H4 (cell line): Measurements from ENCODE around the genes GOLGA6L6 and GABRG3.

GRCh38 chr15:20541582-20542120 is at the start of gene GOLGA6L6:
Gene GOLGA6L6, minus strand, starts transcription at chr15:20541800.
- RAMPAGE, long total RNA = no peak

- RAMPAGE, long total RNA = no peak
These were observed 158.8 kb downstream of the OR4N4 start for GRCh38 chr15:22252877-22253690.

DNA sequence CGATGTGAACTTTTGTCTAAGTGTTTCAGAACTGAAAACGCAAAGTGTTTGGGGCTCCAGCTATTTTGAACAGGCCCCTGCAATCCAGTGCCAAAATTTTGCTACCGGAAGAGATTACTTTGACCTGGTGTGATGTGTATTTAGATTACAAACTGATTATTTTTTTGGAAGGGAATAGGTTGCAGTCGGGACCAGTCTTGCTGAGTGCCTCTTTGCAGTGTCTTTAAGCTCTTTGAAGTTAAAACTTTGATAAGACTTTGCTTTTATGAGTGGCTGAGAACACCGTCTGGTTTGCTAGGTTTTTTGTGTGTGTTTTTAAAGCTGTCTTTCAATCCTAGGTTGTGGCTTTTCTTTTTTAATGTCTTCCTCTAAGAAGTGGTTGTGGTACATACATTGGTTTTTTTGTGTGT is 165.7 kb downstream of the OR4N4 start:
- RAMPAGE, long total RNA = no peak

DNA sequence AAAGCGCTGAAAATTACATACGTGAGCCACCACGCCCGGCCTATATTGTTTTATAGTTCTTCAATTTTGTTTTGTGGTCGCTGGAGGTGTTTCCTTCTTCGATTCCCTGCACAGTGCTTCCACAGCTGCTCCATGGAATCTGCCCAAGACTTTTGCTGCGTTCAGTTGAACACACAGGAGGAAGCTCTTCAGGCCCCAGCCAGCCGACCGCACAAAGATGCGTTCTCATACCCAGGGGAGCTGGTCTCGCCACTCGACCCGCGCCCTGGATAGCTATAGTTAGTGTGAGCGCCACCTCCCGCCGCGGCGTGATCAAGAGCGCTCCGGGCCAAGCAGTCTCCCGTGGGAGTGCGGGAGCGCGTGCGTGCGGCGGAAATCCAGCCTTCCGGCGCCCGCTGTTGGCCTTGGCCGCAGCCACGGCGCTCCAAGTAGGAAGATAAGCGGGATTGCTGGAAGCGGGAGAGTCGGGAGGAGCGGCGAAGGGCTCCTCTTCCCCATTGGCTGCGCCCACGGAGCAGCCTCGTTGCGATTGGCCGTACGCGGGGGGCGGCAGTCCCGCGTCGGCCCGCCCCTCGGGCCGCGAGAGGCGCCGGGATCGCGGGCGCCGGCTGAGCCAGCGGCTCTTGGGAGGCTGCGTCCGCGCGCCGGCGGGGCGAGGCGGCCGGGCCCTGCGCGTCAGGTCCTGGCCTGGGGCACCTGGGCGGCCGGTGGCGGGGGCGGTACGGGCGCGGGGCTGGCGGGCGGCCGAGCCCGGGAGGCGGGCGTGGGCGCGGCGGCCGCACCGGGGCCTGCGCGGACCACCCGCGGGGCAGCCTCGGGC is 35.8 kb downstream of the GOLGA6L22 start:
- RAMPAGE, long total RNA = no peak

GRCh38 chr15:22786869-22787222 is 402 bp downstream of the NIPA1 start:
- RAMPAGE, long total RNA = no peak

- RAMPAGE, long total RNA = no peak
These were observed 10.0 kb downstream of the NIPA1 start for GRCh38 chr15:22796403-22796905.

- RAMPAGE, long total RNA = no peak
These were observed 54.4 kb downstream of the CYFIP1 start for GRCh38 chr15:22925632-22926298.

DNA sequence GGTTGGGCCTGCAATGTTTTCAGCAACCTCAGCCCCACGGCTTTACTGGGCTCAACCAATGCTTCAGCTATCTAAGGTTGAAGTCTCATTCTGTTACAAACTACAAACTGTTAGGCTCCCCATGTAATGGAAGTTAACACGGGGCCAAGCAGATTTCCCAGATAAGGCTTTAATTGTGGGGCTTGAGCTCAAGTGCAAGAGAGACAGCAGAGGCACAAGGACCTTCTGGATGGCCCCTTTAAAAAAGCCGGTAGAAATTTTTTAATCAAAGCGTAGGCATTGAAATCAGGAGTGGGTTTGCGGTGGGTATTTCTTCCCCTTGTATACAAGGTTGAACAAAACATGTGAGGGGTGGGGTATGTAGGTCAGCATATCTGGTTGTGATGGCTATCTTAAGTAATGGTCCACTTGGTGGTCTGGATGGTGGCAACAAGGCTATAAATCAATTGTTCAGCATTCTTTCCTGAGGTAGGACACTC is 52.7 kb upstream of the MKRN3 start:
- RAMPAGE, long total RNA = no peak

DNA sequence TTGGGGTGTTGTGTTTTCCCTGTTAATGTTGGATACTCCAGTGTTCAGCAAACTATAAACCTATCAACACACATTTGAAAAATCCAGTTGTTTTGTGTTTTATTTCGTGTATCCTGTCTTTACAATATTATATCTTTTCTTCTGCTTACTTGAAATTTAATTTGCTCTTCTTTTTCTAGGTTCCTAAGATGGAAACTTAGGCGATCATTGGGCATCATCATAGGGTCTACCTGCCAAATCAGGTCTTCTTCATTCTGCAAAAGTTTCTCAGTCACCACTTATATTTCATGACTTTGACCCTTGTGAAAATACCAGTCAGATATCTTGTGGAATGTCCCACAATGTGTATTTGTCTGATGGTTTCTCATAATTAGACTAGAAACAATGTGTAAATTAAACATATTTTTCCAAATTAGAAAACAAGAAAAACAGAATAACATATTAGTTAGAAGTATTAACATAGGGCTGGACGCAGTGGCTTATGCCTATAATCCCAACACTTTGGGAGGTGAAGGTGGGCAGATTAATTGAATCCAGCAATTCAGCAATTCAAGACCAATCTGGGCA is 102.5 kb upstream of the SNRPN start:
- RAMPAGE, long total RNA = no peak

DNA sequence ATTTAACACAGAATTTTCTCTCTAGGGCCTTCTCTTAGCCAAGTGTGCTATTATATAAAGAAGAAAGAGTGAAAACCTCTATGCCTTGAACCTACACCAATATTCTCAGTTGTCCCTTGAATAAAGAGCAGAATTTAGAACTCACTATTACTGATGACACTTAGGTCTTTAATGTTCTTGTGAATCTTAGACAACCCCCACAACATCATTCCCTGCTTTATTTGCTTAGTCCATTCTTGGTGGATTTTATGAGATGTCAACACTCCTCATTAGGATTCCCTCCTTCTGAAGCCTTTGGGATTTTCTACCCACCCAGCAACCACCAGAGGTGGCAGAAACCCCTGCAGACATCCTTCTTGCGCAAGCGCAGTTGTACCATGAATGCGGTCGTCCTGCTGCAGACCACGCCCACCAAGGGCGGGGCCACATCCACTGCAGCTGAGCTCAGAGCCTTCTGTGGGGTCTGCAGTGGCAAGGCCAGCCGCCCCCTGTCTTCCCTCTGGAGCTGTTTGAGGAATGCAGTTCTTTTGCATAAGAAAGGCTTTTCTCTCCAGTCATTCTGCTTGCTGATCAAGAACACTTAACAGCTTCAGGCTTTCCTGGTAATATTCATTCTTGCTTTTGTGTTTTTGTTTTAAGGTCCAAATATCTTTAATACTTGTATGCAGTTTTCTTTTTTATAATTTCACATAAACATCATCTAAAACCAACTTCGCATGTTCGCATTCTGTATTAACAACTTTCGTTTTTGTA is 98.5 kb upstream of the SNRPN start:
- RAMPAGE, long total RNA = no peak

- RAMPAGE, long total RNA = no peak
These were observed 144.5 kb downstream of the SNRPN start for GRCh38 chr15:25099254-25099726.

GRCh38 chr15:25371164-25371960 is 67.5 kb downstream of the UBE3A start:
- RAMPAGE, long total RNA = no peak

DNA sequence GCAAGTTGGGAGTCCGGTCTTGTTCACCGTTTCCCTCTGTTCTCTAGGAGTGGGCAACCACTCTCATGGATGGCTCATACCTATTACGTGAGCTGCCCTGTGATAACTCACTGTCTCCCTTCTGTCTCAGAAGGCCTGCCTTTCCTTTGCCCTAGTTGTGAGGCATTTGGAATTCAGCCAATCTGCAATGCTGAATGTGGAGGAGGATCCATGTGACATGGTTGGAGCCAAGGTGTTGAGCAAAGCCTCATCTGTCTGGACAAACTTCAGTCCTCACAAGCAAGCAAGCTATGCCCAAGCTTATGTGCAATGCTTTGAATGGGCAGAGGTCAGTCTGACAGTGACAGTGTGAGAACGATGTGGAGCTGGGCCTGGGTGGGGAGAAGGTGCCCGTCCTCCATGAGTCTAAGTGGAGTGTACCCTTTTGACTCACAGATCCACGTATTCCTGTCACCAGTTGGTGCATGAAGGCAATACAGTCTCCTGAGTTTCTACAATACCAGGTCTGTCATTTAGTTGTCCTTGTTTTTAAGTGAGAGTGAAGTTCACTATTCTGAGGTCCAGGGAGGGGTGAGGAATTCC is 37.9 kb upstream of the ATP10A start:
- RAMPAGE, long total RNA = no peak

- RAMPAGE, long total RNA = no peak
These were observed 381.5 kb upstream of the ATP10A start for GRCh38 chr15:26244268-26245288.

DNA sequence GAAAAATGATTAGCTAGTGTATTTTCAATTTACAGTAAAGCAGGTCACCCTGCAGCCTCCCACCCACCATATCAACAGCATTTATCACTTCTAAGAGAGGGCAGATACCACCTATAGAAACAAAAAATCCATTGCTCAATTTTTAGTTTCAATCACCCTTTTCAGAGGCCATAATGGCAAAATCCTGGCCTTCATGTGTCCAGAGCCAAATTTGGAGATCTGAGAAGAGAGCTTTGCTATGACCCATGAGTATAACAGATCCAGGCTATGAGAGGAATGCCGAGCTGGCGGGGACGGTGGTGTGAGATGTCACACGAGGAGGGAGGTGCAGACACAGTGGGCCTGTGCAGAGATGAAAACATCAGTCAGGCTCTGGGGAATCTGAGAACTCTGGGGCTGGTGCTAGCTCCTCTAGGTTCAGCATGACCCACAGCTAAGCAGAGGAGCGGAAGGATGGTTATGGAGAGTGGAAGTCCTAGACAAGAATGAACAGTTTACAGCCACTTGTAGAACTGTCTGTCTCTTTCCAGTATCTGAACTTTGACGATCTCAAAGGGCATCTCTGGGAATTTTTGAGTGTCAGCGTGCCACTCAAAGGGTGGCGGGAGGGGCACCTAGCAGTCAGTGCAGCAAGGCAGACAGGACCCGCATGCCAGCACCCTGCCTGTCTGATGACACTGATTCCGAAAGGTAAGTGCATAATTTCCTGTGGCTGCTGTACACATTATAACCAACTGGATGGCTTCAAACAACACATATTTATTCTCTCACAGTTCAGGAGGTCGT is 398.4 kb upstream of the ATP10A start:
- RAMPAGE, long total RNA = no peak

DNA sequence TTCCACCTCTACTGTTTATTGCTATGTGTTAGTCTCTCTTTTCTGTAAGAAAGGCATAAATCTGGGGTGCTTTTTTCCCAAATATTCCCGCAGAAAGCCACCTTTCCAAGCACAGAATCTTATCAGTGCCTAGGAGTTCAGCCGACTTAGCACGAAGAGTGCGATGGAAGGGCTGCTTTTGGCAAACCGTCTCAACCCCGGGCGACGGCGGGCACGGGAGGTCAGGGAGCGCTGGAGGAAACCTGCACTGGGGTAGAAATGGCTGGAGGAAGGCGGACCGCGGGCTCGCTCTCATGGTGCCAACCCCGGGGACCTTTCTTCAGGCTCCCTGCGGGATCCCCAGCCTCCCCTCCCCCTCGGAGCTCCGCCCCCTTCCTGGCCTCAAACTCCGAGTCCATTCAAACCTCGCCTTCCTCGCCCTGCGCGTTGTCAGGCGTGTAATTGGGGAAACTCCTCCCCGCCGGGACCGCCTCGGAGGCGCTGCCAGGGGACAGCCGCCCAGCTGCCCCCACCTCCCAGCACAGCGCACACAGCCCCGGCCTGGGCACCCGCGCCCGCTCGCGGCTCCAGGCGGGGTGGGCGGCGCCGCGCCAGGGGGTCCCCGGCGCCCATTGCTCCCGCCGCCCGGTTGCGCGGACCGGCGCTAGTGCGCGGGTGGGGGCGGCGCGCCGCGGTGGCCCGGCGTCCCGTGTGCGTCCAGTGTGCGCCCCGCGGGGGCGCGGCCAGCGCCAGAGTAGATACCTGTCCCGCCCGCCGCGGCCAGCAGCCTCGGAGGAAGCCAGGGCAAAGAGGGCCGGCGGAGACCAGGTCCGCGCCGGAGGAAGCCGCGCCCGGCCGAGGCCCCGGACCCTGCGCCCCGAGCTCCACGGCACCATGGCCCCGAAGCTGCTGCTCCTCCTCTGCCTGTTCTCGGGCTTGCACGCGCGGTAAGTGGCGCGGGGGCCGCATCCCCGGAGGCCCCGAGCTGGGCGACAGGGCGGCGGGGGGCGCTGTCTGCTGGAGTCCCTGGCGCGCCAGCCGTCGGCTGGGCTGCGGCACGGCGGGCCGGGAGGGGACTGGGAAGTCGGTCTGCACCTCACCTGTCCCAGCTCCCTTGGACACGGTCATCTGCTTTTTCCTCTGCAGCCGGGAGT is at the start of gene GABRG3:
TSS of gene GABRG3 (plus strand) at position 519 of the 1,133 bp plus-strand sequence.
- RAMPAGE, long total RNA = no peak

DNA sequence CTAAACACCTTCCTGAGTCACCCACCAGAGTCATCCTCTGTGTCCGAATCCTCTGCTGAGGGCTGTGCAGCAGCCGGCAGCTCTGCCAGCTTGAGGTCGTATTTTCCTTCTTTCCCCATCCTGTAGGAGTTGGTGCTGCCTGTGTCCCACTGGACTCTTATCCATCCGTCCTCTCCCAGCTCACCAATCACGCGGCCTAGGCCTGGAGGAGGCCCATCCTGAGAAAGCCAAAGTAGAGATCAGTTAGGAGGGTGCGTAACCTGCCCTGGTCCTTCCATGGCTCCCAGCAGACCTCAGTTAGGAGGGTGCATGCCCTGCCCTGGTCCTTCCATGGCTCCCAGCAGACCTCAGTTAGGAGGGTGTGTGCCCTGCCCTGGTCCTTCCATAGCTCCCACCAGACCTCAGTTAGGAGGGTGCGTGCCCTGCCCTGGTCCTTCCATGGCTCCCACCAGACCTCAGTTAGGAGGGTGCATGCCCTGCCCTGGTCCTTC is 101.5 kb downstream of the HERC2 start:
- RAMPAGE, long total RNA = no peak

GRCh38 chr15:28788593-28789151 is 59.8 kb downstream of the GOLGA6L7 start:
- RAMPAGE, long total RNA = no peak

DNA sequence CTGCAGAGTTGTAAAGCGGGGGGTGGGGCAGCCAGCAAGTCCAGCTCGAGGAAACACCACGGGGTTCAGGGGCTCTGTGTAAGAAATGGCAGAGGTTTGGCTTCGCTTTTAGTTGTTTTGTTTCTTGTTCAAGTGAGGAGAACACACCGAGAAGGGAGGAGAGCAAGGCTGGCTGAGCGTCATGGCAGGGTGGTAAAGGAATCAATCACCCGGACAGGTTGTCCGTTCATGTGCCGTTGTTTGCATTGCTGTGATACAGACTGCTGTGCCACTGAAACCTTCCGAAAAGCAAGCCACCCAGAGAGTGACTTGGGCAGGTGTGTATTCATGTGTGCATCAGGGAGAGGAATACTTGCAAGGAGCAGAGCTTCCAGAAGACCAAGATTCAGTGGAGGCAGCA is 63.2 kb downstream of the APBA2 start:
- RAMPAGE, long total RNA = no peak

GRCh38 chr15:29270026-29271057 is 720 bp upstream of the NSMCE3 start:
- RAMPAGE, long total RNA = no peak